Adrenal gland (tissue), 7 donors: ENCODE measurements around a stretch of chr14.

GRCh38 chr14:91308273-91308766 is 63.8 kb upstream of the GPR68 start:
- PRO-cap, 3 experiments = no peak in any of the 3 experiments
- RAMPAGE, long total RNA, 4 experiments = no peak in any of the 4 experiments
- RRBS = no CpG with 5 or more reads among the region's 8 CpGs

GRCh38 chr14:91413637-91414114 is 3.9 kb downstream of the CCDC88C start:
- PRO-cap, 3 experiments = no peak in any of the 3 experiments
- RAMPAGE, long total RNA, 4 experiments = no peak in any of the 4 experiments
- RRBS = no CpG with 5 or more reads among the region's 7 CpGs

DNA sequence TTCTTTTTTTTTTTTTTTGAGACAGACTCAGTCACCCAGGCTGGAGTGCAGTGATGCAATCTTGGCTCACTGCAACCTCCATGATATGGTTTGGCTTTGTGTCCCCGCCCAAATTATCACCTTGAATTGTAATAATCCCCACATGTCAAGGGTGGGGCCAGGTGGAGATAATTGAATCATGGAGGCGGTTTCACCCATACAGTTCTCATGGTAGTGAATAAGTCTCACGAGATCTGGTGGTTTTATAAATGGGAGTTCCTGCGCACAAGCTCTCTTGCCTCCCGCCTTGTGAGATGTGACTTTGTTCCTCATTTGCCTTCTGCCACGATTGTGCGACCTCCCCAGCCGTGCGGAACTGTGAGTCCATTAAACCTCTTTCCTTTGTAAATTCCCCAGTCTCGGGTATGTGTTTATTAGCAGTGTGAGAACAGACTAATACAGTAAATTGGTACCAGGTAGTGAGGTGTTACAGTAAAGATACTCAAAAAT is 8.0 kb upstream of the CCDC88C start:
- PRO-cap, 3 experiments = no peak in any of the 3 experiments
- RAMPAGE, long total RNA, 4 experiments = no peak in any of the 4 experiments
- RRBS = no CpG with 5 or more reads among the region's 10 CpGs

GRCh38 chr14:91485180-91485808 is 24.8 kb downstream of the PPP4R3A start:
- PRO-cap, 3 experiments = no peak in any of the 3 experiments
- RAMPAGE, long total RNA, 4 experiments = start-site peak on the minus strand in 1 of 4 experiments, at chr14:91485637-91485706 at its widest, 17 reads per replicate
- RRBS = no CpG with 5 or more reads among the region's 3 CpGs

DNA sequence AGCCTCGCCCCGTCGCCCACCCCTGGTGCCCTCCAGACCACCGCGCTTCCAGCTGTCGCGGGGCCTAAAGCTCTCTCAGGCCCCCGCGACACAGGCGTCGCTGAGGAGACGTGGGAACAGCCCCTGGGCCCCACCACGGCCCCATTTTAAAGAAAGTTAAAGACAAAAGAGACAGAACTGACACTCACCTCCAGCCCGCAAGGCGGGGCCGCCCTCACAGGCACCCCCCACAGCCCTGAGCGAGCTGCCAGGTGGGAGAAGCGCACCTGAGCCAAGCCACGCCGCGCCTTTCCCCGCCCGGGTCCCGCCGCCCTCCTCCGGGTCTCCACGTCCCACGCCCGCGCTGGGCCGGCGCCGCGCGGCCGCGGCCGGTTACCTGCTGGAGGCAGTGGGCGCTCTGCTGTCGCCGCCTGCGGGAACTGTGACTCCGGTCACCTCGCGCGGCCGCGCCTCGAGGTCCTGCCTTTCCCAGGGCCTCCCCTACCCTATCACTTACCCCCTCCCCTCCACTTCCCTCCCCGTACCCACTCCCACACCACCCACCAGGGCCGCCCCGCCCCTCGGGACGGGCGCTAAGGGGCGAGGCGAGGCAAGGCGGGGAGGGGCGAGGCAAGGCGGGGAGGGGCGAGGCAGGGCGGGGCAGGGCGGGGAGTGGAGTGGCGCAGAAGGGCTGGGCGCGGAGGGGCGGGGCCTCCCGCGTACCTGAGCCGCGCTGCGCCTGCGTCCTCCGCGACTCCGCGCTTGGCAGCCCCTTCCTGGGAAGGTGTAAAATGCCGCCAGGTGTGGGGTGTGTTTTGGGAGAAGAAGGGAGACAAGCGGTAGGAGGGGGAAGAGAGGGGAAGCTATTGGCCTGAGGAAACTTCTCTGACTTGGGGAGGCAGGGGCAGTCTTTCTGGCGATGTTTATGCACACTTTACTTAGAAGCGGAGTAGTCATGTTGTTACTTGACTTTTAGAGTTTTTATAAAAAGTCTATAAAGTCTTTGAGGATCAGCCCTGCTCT is 31.0 kb downstream of the TC2N start:
- PRO-cap, 3 experiments = peak in 3 of 3 experiments; most common plus-strand start position 677 of the sequence (in 1); most common minus-strand start position 461 of the sequence (in 3)
- RAMPAGE, long total RNA, 4 experiments = start-site peak on the minus strand in 2 of 4 experiments, centred at positions 486 to 595 of the sequence, 9 to 24 reads per replicate
- RRBS = 2% methylated on average over 6 of the region's 81 CpGs

DNA sequence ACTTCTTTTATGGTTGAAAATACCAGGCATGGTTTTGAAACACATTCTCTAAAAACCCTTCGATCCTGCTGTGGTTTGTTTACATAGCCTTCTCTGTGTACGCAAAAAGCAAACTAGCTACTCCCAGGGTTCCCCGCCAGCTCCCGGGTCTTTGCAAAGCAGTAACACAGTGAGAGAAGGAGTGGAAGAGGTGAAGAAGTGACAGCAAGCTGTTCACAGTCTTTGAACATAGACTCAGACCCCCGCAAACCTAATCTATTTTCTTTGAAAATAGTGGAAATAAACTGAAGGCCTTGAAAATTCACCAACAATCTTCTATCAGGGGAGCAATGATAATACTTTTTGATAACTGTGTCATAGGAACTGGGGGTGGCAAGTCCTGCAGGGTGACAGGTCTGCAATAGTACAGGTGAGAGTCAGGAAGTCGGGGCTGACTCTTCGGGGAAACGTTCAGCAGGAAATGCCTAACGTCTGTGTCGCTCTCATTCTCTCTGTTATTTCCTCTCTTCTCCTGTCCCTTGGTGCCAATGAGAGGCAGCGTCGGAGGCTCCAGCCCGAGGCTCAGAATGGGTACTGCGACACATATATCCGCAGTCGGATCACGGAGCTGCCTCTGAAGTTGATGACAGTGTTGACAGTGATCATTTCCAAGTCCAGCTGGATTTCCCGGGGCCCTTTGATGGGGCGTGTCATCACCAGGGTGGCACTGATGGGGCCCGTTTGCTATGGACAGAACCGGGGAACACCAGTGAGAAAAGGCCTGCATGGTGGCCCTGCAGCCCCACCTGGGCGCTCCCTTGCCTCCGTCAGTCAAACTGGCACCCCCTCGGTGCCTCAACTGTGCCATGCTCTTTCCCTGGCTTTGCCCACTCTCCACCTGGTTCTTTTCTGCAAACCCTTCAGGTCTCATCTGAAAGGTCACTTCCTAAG is 2.6 kb upstream of the TC2N start:
- PRO-cap, 3 experiments = peak in 1 of 3 experiments; most common plus-strand start position 433 of the sequence (in 1)
- RAMPAGE, long total RNA, 4 experiments = no peak in any of the 4 experiments
- RRBS = 79% methylated on average over 4 of the region's 24 CpGs

GRCh38 chr14:91935107-91935480 is 12.4 kb downstream of the FBLN5 start:
- PRO-cap, 3 experiments = no peak in any of the 3 experiments
- RAMPAGE, long total RNA, 4 experiments = no peak in any of the 4 experiments
- RRBS = no CpG with 5 or more reads among the region's 11 CpGs

DNA sequence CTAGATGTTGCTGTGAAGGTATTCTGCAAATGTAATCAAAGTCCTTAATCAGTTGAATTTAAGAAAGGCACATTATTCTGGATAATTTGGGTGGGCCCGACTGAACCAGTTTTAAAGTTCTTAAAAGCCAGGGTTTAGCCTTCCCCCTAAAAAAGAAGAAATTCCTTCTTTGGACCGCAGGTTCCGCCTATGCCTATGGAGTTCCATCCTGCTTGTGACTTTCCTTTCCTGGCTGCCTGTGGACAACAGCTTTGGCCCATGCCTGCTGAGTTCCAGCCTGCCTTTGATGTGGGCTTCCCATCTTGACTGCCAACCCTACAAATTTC is 42.2 kb upstream of the FBLN5 start:
- PRO-cap, 3 experiments = no peak in any of the 3 experiments
- RAMPAGE, long total RNA, 4 experiments = no peak in any of the 4 experiments
- RRBS = no CpG with 5 or more reads among the region's 3 CpGs

GRCh38 chr14:92105753-92106479 is 466 bp downstream of the ATXN3 start:
- PRO-cap, 3 experiments = peak in 3 of 3 experiments; most common plus-strand start chr14:92105947 (in 3); most common minus-strand start chr14:92106278 (in 2)
- RAMPAGE, long total RNA, 4 experiments = no peak in any of the 4 experiments
- RRBS = 1% methylated on average over 15 of the region's 44 CpGs

- PRO-cap, 3 experiments = no peak in any of the 3 experiments
- RAMPAGE, long total RNA, 4 experiments = no peak in any of the 4 experiments
- RRBS = no CpG with 5 or more reads among the region's 5 CpGs
Observed at GRCh38 chr14:92113841-92114387, 7.5 kb upstream of the ATXN3 start.

DNA sequence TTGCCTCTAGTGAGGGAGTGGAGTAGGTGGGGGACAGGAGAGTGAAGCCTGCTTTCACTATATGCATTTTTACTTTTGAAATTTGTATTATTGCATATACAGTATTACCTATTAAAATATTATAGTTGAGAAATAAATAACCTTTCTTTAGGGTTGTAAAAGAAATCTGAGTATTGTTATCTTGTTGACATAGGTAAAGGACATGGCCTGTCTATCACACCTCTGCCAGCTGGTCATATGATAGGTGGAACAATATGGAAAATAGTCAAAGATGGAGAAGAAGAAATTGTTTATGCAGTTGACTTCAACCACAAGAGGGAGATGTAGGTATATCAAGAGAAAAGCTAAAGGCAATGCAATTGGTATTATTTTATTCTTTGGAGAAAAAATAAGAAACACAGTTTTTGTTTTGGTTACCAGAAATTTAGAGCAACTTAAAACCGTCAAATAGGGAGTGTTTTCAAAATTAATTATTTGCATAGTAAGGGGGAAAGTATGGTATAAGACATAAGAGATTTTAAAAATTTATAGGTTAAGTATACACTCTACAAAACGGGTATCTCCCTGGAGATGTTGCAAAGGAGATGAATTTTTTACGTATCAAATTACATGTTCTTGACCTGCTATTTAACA is 13.5 kb downstream of the CPSF2 start:
- PRO-cap, 3 experiments = no peak in any of the 3 experiments
- RAMPAGE, long total RNA, 4 experiments = no peak in any of the 4 experiments
- RRBS = no CpG with 5 or more reads among the region's 3 CpGs

GRCh38 chr14:92400904-92401166 is 77.9 kb downstream of the SLC24A4 start:
- PRO-cap, 3 experiments = no peak in any of the 3 experiments
- RAMPAGE, long total RNA, 4 experiments = no peak in any of the 4 experiments
- RRBS = no CpG with 5 or more reads among the region's 1 CpG

GRCh38 chr14:92442892-92443526 is 70.6 kb upstream of the RIN3 start:
- PRO-cap, 3 experiments = no peak in any of the 3 experiments
- RAMPAGE, long total RNA, 4 experiments = no peak in any of the 4 experiments
- RRBS = no CpG with 5 or more reads among the region's 19 CpGs

DNA sequence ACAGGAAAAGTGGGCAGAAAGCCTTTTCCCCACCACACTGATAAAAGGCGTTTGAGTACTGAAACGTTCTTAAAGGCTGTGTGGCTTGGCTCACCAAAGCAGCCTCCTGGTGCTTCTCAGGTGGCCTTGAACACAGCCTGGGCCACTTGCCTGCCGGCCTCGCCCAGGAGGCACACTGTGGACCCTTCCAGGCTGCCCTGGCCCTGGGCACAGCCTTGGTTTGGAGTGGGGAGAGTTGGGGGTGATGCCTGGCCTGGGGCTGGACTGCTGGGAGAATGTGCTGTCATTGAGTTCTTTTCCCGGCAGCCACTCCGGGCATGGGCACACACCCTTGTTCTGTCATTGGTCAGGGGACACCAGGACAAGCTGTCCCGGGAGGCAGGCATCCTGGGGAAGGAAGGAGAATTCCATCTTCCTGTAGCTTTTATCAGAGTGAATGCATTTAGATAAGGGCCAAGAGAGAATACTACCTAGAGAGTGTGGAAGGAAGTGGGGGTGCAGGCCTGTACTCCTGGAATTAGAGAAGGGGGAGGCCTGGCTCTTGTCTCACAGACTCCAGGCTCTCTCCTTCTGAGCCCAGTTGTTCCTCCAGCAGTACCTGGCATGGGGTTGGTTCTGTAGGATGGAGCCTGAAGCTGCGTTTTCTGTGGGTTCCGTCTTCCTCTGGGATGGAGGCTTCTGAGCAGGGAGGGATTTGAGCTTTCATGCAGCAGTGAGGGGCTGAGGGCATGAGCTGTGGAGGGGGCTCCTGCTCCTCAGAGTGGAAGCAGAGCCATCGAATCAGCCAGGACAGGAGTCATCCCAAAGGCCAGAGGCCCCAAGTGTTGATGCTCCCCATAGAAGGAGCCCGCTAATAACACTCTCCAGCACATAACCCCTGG is 61.7 kb upstream of the RIN3 start:
- PRO-cap, 3 experiments = peak in 1 of 3 experiments; most common minus-strand start position 277 of the sequence (in 1)
- RAMPAGE, long total RNA, 4 experiments = no peak in any of the 4 experiments
- RRBS = 59% methylated on average over 2 of the region's 11 CpGs

DNA sequence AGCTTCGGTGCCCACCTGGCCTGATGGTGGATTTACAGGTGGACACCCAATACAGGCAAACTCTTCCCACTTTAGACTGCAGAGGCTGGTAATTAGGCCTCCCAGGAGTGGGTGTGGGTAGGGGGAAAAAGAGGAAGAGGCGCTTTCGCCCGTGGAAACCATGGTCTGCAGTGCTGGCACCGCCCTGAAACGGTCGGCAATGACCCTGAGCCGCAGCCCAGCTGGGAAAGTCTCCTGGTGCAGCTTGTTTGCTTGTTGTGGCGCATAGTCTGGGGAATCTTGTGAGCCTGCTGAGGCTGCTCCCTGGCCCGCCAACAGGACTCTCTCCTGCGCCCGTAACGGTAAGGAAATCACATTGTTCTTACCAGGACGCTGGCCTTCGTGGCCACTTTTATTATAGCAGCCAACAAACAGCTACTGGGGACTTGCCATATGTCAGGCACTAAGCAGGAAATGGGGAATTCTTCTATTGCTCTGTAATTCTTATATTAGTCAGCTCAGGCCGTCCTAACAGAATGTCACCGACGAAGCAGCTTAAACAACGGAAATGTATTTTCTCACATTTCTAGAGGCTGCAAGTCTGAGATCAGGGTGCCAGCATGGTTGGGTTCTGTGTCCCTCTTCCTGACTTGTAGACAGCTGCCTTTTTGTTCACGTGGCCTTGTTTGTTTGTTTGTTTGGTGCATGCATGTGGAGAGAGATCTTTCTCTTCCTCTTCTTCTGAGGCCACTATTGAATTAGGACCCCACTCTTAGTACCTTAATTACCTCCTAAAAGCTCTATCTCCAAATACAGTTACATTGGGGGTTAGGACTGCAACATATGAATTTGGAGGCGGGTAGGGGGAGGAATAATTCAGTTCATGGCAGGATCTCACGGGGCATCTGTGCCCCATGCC is 52.5 kb upstream of the RIN3 start:
- PRO-cap, 3 experiments = peak in 3 of 3 experiments; most common plus-strand start position 265 of the sequence (in 3); most common minus-strand start position 167 of the sequence (in 1)
- RAMPAGE, long total RNA, 4 experiments = start-site peak on the plus strand in 1 of 4 experiments, centred at position 210 of the sequence, 18 reads per replicate
- RRBS = no CpG with 5 or more reads among the region's 22 CpGs

- PRO-cap, 3 experiments = peak in 1 of 3 experiments; most common plus-strand start chr14:92476043 (in 1); most common minus-strand start chr14:92475957 (in 1)
- RAMPAGE, long total RNA, 4 experiments = no peak in any of the 4 experiments
- RRBS = no CpG with 5 or more reads among the region's 8 CpGs
Observed at GRCh38 chr14:92475814-92476145, 37.8 kb upstream of the RIN3 start.

DNA sequence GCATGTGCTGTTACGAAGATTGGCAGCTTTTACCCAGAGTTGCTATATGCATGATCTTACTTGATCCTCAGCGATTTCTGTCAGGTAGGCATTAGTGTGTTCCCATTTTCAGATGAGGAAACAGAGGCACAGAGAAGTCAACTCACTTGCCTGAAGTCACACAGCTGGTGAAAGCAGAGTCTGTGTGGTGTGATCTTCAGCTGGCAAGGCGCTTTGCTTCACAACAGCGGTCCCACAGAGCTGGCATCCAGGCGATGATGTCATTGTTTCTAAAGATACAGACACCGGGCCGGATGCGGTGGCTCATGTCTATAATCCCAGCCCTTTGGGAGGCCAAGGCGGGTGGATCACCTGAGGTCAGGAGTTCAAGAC is 46.9 kb downstream of the RIN3 start:
- PRO-cap, 3 experiments = no peak in any of the 3 experiments
- RAMPAGE, long total RNA, 4 experiments = no peak in any of the 4 experiments
- RRBS = no CpG with 5 or more reads among the region's 9 CpGs

GRCh38 chr14:92586588-92587586 is 73.3 kb downstream of the RIN3 start:
- PRO-cap, 3 experiments = no peak in any of the 3 experiments
- RAMPAGE, long total RNA, 4 experiments = no peak in any of the 4 experiments
- RRBS = no CpG with 5 or more reads among the region's 9 CpGs

DNA sequence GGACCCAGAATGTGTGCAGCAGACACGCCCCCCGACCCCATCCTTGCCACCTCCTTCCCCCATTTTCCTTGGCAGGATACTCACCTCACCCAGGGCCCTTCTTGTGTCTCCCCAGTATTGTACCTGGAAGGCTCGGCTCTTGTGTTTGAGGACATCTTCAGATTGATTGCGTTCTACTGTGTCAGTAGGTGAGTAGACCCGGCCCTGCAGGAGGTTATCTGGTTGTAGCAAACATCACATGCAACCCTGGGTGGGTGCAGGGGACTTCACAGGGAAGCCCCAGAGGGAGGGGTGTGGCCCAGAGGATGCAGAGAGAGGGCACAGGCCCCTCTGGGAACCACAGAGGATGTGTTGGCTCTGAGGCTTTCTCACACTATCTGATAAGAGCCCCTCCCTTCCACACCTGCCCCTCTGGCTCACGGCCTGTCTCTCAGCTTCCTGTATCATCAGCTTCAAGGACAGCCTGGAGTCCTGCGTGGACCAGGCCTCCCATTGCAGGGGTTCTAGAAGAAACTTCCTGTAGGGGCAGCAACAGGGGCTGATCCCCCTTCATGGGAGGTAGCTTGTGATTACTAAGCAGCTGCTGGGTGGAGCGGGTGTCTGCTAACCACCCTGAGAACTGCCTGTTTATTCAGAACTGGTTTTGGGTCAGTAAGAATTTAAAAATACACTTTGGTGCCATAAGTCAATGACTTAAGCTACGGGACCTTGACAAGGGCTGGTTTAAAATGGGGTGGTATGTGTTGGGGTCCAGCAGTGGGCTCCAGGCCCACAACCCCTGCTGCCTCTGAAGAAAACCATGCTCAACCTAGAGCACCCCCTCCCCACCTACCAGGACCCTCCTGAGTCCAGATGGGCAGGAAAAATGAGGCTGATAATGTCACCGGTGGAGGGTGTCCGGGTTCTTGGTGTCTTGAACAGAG is 102.0 kb downstream of the RIN3 start:
- PRO-cap, 3 experiments = no peak in any of the 3 experiments
- RAMPAGE, long total RNA, 4 experiments = no peak in any of the 4 experiments
- RRBS = no CpG with 5 or more reads among the region's 11 CpGs

- PRO-cap, 3 experiments = peak in 2 of 3 experiments; most common plus-strand start chr14:92656509 (in 2); most common minus-strand start chr14:92656398 (in 1)
- RAMPAGE, long total RNA, 4 experiments = no peak in any of the 4 experiments
- RRBS = no CpG with 5 or more reads among the region's 13 CpGs
Observed at GRCh38 chr14:92656158-92656710, 92.2 kb downstream of the LGMN start.